ENCODE data around the genes FBXW2, PSMD5 and PHF19.

DNA sequence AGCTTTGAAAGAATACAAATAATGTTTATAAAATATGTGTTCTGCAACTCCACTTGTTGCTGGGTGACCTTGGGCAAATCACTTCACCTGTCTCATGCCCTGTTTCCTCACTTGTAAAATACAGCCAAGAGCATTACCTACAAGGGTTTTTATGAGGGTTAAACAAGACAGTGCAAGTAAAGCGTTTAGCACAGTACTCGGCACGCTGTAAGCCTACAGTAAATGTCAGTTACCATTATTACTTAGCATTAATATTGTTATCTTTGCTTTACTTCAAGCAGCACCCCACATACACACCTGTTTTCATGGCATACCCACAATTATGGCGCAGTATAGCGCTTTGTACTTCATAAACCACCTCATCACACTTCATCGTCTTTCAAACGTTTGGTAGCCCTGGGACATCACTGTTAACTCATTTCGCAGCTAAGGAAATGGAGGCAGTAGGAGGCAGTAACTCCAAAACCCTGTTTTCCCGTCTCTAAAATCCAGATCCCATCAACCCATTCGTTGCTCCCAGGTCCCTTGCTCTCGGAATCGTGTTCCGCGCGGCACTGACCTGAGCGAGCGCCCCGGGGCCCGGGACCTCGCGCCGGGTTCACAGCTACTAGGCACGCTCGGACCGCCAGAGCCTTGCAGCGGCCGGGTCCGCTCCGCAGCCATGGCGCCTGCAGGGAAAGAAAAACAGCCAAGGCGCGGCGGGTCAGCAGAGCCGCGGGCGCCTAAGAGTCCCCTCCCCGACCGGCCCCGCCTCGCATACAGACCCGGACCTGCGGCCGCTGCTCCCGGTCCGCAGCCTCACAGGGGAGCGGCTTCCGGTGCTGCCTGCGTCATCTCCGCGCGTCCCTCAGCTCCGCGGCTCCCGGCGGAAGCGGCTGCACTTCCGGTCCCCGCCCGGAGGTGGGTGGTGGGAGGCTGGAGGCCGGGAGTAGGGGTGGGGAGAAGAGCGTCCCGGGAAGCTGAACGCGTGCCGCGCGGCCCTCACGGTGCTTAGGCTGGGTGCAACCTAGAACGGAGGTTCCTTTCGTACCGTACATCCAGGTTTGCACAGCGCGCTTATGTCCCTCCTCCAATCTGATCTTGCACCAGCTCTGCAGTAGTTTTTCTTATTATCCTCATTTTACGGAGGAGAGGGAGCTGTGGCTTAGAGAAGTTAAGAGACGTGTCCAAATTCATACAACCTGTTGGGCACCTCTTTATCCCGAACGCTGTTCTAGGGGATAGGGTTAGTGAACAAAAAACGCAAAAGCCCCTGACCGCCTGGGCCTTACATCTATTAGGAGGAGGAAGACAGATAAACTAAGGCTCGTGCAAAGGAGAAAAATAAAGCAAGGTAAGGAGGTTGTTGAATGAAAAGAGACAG lies at the start of gene FBXW2:
TSS of gene FBXW2 (minus strand) at position 827 of the 1,363 bp plus-strand sequence.
- PRO-cap, 2 experiments = peak in 2 of 2 experiments; most common plus-strand start position 880 of the sequence (in 2); most common minus-strand start position 802 of the sequence (in 2)

DNA sequence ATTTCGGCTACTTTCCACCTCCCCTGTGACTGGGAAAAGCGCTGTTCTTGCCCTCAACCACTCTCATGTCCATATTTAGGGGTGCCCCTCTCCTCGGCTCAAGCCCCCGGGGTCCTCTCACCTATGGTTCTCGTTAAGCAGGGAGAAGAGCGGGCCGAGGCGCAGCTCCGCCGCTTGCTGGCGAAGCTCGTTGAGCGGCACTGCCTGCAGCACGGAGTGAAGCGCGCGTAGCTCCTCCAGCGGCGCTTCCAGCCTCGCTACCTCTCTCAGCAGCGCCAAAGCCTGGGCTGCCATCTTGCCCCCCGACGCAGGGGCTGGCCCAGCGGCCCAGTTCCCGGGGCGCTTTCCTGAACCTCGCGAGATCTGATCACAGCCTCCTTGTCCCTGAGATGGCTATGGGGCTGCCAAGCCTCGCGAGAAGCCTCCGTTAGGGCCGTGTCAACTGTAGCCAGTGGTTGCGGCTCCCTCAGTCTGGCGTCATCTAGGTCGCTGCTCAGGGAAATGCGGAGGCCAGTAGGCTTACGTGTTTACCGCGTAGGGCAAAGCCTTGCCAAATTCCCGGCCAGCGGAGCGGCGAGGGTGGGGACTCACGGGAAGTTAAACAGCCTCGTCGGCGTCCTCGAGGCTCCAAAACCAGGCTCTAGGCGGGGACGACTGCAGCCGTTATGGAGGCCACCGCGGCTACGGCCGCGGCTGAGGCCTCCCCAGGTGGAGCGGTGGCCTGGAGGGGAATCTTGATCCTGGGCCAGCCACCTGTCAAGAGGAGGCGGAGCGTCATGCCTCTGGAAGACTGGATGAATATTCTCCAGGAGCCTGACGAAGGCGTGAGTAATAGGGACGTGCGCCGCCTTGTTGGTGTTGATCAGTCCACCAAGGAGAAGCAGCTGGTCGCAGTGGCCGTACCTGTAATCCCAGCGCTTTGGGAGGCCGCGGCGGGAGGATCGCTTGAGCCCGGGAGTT lies at the start of gene PSMD5:
TSS of gene PSMD5 (minus strand) at position 307 of the 960 bp plus-strand sequence.
- PRO-cap, 2 experiments = peak in 2 of 2 experiments; most common plus-strand start position 469 of the sequence (in 2); most common minus-strand start position 695 of the sequence (in 2)

GRCh38 chr9:120876906-120877818 lies at the start of gene PHF19:
Gene PHF19 (minus strand): TSS chr9:120877188.
- PRO-cap, 2 experiments = peak in 2 of 2 experiments; most common plus-strand start chr9:120877393 (in 2); most common minus-strand start chr9:120877335 (in 2)

DNA sequence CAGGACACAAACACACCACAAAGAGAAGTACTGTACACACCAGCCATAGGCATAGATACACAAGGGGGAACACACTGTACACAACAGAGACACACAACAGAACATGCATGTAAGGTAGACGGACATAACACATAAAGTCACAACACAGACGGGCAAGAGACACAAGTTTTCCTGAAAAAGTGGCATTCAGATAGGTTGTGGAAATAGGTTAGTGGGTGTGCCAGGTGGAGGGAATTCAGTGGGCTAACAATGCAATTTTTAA lies 762 bp upstream of the PHF19 start:
- PRO-cap, 2 experiments = no peak in any of the 2 experiments

GRCh38 chr9:120930955-120931963 lies 4.7 kb upstream of the TRAF1 start:
- PRO-cap, 2 experiments = no peak in any of the 2 experiments

DNA sequence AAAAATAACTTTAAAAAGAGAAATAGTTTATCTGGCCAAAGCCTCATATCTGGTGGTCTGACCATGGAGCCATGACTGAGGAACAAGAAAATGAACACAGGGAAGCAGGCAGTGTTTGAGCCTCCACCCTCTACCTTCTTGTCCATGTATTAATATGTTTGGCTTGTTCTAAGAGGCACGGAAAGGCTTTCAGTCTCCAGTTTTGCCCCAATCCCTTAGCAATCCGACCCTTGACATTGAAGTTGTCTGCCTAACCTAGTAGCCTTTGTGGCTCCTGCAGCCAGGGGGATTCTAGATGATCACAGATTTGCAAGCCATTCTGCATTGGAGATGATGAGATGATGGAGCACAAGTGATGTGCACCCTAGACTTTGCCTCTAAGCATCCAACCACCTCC lies 5.4 kb upstream of the TRAF1 start:
- PRO-cap, 2 experiments = no peak in any of the 2 experiments

- PRO-cap, 2 experiments = no peak in any of the 2 experiments
These were observed 23.1 kb downstream of the RAB14 start for GRCh38 chr9:121178510-121179046.

- PRO-cap, 2 experiments = no peak in any of the 2 experiments
These were observed 25.8 kb upstream of the GSN start for GRCh38 chr9:121242099-121242646.

GRCh38 chr9:121268462-121269370 lies 754 bp downstream of the GSN start:
- PRO-cap, 2 experiments = no peak in any of the 2 experiments

DNA sequence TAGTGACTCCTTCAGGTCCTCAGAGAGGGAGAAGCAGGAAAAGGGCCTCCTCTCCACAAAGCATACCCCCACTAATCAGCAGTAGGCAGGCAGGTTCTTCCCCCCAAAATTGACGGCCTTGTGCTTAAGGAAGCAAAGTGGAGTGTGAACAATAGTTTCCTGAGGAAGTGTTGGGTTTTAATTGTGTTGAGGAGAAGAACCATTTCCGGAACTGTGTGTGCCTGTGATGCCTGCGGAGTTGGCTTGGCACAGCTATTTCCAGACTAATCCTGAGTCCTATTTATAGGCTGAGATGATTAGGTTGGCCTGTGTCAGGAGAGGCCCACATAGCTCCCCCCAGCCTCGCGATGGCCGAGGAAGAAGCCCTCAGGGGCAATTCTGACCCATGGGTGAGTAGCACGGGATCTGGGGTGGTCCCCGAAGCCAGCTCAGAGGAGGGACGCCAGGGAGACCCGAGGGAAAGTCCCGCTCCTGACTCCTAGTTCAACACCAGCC lies 17.9 kb downstream of the GSN start:
- PRO-cap, 2 experiments = peak in 2 of 2 experiments; most common plus-strand start position 309 of the sequence (in 1); most common minus-strand start position 254 of the sequence (in 1)

DNA sequence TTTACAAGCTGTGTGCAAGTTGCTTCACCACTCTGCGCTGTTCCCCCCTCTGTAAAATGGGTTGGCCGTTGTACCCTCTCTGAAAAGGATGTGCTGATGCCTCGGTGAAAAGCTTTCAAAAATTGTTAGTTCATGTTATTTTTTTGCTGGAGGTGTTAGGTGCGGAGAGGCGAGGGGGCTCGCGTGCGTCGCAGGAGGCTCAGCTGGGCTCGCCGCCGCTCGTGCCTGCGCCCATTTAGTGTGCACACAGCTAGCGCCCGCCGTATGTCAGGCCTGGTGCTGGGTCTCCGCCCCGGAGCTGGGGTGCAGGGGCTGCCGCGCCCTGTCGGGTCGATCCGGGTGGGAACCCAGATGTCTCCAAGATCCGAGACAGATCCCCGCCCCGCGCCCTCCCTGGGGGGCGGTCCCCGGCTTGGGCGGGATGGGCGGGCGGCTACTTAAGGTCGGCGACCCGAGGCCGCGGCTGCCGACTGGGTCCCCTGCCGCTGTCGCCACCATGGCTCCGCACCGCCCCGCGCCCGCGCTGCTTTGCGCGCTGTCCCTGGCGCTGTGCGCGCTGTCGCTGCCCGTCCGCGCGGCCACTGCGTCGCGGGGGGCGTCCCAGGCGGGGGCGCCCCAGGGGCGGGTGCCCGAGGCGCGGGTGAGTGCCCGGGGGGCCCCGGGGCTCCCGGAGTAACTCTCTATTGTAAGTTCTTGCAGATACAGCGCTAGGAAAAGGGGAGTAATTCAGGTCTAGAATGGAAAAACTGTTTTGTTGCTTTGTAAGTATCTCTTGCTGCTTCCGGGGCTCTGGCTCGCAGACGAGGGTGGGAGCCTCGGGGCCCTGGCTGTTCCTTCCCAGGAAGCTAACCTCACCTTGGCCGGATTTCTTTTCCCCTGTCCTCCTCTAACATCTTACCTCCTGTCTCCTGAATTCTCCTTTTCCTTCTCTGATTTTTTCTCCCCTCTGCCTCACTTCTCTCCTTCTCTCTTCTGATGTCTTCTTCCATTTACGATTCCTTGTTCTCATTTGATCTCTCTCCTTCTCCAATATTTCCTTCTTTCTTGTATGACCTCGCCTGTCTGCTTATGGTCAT lies 31.7 kb downstream of the GSN start:
- PRO-cap, 2 experiments = peak in 2 of 2 experiments; most common plus-strand start position 466 of the sequence (in 2); most common minus-strand start position 530 of the sequence (in 2)

DNA sequence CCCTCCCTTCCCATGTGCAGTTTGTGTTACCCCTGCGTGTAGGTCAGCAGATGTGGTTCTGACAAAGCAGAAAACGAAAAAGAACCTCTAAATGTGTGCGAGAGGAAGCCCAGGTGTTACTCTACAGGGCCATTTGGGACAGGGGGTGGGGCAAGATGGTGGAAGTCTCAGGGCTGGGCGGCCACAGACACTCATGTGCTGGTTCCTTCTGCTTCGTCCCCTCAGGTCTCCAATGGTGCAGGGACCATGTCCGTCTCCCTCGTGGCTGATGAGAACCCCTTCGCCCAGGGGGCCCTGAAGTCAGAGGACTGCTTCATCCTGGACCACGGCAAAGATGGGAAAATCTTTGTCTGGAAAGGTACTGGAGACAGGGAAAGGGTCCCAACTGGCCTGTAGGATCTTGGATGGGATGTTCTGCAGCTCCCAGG lies 48.9 kb downstream of the GSN start:
- PRO-cap, 2 experiments = no peak in any of the 2 experiments

DNA sequence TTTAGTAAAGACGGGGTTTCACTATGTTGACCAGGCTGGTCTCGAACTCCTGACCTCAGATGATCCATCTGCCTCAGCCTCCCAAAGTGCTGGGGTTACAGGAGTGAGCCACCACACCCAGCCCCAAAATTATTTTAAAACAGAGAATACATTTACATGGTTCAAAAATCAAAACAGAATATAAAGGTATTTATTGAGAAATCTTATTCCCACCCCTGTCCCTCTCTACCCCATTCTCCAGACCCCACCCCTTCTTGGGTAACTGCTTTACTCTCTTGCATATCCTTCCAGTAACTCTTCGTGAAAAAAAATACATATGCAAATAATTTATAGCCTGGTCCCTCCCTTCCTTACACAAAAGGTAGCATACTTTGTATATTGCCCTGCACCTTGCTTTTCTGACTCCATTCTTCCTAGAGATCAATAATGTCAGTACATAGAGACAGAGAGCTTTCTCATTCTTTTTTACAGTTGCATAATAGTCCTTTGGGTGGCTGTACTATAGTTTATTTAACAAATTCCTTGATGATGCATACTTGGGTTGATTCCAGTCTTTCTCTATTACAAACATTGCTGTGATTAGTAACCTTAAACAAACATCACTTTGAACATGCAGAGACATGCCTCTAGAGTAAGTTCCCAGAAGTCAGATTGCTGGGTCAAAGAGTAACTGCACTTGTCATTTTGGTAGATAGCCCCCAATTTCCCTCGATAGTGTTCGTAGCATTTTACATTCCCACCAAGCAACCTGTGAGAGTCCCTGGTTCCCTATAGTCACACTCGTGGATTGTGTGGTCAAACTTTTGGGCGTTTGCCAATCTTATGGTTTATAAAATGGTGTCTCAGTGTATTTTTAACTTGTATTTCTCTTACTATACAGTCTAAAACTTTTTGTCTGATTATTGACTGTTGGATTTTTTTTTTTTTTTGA lies 47.9 kb downstream of the STOM start:
- PRO-cap, 2 experiments = no peak in any of the 2 experiments

DNA sequence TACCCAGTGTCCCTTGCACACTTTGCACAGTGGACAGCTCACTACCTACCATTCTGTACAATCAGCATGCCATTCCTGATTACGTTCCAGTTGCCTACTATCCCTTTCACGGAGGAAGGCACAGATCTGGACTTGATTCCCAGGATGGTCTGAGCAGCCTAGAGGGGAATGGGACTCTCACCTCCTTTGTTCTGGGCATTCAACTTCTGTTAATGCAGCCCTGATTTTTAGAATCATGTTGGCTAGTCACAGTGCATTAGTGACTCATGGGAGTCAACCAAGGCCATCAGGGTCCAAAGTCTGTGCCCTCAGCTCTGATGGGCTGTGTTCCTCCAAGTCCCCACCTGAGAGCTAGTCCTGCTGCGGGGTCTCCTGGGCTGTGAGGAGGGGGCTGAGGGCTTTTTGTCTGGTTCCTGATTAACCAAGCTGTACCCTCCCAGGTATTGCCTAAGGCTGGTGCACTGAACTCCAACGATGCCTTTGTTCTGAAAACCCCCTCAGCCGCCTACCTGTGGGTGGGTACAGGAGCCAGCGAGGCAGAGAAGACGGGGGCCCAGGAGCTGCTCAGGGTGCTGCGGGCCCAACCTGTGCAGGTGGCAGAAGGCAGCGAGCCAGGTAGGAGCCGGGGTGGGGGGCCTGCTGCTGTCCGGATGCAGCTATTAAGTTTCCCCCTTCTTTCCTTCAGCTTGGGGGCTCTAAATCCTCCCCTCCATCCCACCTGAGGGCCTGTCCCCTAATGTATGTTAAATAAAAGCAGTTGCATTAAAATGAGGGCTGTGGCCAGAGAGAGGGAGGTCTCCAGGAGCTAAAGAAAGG lies 43.0 kb downstream of the STOM start:
- PRO-cap, 2 experiments = no peak in any of the 2 experiments

GRCh38 chr9:121353553-121354063 lies 16.4 kb downstream of the STOM start:
- PRO-cap, 2 experiments = no peak in any of the 2 experiments

DNA sequence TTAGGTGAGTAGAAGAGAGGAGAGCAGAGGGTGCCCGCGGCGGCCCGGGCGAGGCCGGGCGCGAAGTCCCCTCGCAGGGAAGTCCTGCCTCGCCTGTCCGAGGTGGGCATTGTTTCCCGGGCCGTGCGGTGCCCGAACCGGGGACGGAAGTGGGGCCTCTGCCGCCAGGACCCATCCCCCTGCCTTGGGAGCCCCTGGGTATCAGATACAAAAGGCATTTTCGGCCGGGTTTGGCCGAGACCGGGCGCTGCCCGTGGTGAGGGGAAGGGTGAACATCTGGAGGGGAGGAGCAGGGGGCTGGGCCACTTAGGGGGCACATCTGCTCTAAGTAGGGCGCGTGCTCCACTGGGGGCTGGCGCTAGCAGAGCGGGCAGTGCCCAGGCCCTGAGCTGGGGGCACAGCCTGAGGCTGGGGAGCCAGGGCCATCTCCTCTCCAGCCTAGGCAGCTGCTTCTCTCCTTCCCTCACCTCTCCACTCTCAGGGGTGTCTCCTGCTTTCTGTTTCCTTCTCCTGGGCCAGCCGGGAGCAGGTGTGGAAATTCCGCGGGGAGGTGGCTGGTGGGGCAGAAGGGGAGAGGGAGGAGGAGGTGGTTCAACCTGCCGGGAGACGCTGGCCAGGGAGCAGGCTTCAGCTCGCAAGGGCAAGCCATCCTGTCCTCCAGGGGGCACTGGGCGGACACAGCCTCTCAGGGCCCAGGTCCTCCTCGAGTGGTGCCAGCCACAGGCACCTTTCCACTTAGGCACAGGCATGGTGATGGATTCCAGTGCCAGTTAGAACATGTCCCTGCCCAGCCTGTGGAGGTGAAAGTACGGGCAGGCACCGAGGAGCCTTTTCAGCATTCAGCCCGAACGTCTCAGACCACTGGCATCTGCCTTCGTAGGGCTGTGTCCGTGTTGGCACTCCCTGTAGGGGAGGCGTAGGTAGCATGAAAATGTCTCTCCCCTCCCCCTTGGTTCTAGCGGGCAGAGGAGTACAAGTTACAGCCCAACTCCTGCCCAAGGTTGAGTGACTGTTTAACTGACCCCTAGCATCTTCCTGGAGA lies 48.5 kb downstream of the DAB2IP start:
- PRO-cap, 2 experiments = peak in 1 of 2 experiments; most common plus-strand start position 838 of the sequence (in 1); most common minus-strand start position 712 of the sequence (in 1)

GRCh38 chr9:121702833-121703398 lies 51.5 kb downstream of the DAB2IP start:
- PRO-cap, 2 experiments = no peak in any of the 2 experiments

- PRO-cap, 2 experiments = no peak in any of the 2 experiments
These were observed 83.7 kb downstream of the DAB2IP start for GRCh38 chr9:121734837-121735732.

GRCh38 chr9:122261316-122261948 lies 3.2 kb downstream of the RBM18 start:
- PRO-cap, 2 experiments = no peak in any of the 2 experiments

DNA sequence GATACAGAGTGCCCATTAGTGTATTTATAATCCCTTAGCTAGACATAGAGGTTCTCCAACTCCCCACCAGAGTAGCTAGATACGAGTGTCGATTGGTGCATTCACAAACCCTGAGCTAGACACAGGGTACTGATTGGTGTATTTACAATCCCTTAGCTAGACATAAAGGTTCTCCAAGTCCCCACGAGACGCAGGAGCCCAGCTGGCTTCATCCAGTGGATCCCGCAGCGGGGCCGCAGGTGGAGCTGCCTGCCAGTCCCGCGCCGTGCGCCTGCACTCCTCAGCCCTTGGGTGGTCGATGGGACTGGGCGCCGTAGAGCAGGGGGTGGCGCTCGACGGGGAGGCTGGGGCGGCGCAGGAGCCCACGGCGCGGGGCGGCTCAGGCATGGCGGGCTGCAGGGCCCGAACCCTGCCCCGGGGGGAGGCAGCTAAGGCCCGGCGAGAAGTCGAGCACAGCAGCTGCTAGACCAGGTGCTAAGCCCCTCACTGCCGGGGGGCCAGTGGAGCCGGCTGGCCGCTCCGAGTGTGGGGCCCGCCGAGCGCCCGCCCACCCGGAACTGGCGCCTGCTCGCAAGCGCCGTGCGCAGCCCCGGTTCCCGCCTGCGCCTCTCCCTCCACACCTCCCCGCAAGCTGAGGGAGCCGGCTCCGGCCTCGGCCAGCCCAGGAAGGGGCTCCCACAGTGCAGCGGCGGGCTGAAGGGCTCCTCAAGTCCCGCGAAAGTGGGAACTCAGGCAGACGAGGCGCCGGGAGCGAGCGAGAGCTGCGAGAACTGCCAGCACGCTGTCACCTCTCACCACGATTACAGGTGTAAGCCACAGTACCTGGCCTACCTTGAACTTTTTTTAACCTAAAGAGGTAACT lies 35.3 kb downstream of the PTGS1 start:
- PRO-cap, 2 experiments = no peak in any of the 2 experiments

All from psoas muscle (tissue), 2 donors.